SJCRH30 (cell line): ENCODE measurements around a stretch of chr1.

GRCh38 chr1:231636081-231636552 is 9.5 kb downstream of the DISC1 start:
- RAMPAGE, long total RNA = no peak

GRCh38 chr1:232378652-232379401 is 251.1 kb downstream of the SIPA1L2 start:
- RAMPAGE, long total RNA = no peak

- RAMPAGE, long total RNA = no peak
These were observed 156.7 kb downstream of the SIPA1L2 start for GRCh38 chr1:232473259-232473550.

- RAMPAGE, long total RNA = no peak
These were observed 39.6 kb downstream of the SIPA1L2 start for GRCh38 chr1:232590427-232590734.

DNA sequence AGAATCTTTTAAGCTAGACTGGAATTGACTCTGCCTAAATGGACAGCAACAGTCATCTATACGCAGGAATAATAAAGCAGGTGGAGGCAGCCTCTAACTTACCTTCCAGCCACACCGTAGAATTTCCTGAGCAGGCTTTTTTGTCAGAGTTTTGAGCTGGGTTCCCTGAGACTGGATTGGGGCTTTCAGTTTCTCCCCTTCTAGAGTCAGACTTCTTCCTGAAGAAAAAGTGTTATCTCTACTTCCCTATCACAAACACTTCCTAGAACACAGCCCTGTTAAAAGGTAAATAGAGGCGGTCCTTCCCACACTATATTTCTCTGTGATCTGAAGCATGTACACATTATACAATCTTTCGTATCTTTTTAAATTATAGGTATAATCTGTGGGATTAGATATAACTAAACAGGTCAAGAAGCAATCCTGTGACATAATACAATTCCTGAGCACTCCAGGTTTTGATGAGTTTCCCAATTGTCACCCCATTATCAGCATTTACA is 1.3 kb upstream of the SIPA1L2 start:
- RAMPAGE, long total RNA = no peak

DNA sequence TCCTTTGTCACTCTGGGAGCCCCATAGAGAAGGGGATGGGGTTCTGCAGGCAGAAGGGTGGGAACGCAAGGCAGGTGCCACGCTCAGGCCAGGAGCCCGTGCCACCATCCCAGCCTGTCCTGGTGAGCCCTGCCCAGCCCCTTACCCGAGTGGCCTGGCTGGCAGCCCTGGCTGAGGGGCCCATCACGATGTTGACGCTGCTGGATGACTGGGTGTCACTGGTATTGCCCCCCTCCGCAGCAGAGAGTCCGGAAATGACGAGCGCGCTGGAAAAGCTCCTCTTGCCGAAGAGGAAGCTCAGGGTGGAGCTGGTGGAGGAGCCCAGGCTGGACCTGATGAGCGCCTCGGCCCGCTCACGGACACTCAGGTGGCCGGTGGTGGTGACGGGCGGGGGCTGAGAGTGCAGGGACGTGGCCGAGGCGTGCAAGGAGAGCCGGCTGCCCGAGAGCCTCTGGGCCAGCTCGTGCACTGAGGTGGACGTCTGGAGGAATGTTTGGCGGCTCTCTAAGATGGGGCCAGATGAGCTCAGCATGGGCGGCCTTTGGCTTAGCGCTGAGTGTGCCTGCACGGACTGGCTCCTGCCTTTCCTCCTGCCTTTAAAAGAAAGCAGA is 35.6 kb downstream of the NTPCR start:
- RAMPAGE, long total RNA = no peak

GRCh38 chr1:233369482-233370104 is 42.1 kb downstream of the MAP3K21 start:
- RAMPAGE, long total RNA = no peak

DNA sequence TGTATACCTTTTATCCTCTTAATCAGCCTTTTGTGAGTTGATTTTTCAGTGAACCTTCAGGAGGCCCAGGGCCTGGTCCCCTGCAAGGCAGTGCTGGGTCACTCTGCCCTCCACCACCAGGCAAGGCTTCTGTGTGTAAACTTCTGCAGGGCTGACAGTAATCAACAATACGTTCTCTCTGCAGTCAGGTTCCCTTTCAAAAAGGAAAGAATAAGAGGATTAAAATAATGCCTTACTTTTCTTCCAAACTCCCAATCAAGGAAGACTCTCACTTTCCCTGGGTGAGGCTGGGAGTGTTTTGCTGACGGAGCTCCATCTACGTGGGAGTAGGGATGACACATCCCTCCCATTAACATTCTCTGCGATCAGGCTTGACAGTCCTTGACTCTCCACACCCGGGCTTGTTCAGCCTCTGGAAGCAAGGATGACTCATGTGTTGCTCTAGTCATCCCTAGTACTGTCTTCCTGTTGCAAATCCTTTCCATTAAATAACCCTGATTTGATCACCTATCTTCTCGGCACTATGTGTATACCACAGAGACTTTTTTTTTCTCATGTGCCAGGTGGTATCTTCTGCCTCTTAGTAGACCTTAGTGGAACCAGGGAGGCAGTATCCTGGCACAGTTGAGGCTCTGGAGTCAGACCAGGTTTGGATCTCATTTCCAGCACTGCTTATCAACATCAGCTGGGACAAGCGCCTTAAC is 70.3 kb upstream of the KCNK1 start:
- RAMPAGE, long total RNA = no peak

- RAMPAGE, long total RNA = no peak
These were observed 30.5 kb downstream of the KCNK1 start for GRCh38 chr1:233644257-233644868.

GRCh38 chr1:233654599-233655068 is 40.7 kb downstream of the KCNK1 start:
- RAMPAGE, long total RNA = no peak

- RAMPAGE, long total RNA = no peak
These were observed 80.2 kb downstream of the KCNK1 start for GRCh38 chr1:233693959-233694645.

- RAMPAGE, long total RNA = no peak
These were observed 631 bp downstream of the COA6 start for GRCh38 chr1:234373817-234374356.

DNA sequence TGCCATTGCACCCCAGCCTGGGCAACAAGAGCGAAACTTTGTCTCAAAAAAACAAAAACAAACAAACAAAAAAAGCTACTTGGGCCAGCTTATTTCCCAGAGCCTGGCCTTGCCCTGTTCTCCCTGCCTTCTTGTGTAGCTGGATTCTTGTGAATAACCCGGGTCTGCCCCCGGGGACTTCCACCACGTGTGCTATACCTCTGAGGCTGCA is 30.4 kb upstream of the TARBP1 start:
- RAMPAGE, long total RNA = no peak

GRCh38 chr1:234585276-234586349 is 24.4 kb downstream of the IRF2BP2 start:
- RAMPAGE, long total RNA = no peak

- RAMPAGE, long total RNA = no peak
These were observed 23.5 kb downstream of the IRF2BP2 start for GRCh38 chr1:234586356-234586953.

DNA sequence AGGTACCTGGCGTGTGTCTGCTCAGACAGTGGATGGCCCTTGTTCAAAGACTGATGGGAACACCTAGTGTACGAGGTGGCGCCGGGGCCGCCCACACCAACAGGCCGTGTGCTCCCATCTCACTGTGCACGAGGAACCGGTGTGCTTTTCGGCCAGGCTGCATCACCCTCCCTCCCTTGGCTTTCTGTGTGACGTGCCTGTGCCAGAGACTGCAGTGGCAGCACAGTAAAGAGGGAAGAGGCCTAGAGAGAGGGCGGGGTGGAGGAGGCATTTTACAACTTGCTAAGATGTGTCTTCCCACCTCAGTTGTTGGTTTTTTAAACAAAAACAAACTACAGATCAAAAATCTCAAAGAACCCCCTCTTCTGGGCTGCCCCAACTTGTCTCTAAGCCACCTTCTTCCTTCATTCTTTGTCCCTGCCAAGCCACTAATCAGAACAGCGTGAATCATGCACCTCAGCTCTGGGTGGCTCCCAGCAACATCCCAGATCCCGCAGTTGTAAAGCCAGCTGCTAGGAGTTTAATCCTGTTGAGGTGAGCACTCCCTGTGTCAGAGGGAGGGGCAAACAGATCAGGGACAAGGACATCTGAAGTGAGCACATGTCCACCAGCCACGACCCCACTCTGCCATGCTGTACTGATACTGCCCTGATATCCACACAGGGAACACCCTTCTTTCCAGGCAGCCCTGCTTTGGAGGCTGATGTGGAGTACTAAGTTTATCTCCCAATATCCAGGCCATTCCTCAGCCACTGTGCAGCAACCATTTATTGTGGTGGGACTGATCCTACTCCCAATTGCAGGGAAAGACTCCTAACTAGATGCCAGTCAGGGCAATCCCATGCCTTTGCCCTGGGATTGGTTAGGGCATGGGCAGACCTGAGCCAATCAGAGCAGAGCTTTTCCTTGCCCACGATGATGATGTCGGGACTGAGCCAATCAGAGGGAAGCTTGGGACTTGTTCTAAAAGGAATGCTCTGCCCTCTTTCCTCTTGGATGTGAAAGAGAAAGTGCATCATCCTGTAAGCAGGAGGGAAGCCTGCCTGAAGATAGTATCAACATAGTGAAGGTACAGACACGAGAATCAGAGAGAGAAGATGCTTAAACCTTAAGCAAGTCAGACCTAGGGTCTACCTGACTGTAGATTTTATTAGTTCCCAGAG is 20.5 kb downstream of the IRF2BP2 start:
- RAMPAGE, long total RNA = no peak

- RAMPAGE, long total RNA = no peak
These were observed 6.6 kb downstream of the IRF2BP2 start for GRCh38 chr1:234603399-234603752.

DNA sequence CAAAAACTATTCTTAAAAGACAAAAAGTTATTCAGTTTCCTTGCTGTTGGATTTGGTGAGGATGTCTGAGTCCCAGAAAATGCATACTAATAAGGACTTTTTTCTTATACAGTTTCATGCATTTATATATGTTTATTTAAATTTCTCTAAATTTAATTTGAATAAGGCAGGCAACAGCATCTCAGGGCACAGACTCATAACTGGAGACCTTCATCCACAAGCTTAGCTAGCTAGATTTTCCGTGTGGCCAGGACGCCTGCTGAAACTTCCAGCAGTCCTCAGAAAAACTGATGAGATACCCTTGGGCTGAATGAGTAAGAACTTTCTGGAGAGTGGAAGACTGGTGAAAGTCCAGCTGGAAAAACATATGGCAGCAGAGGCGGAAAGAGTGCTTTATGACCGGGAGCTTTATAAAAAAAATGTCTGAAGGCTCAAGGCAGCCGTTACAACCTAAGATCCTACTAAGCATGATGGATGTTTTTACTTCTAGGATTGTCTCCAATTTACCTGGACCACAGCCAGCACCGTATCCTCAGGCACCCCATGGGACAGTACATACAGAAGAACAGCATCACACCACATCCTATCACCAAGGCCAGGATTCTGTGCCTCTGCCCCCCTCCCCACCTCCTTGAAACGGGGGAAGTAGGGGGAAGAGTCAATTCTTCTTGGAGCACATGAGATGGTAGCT is 11.6 kb upstream of the IRF2BP2 start:
- RAMPAGE, long total RNA = no peak

- RAMPAGE, long total RNA = no peak
These were observed 14.2 kb upstream of the IRF2BP2 start for GRCh38 chr1:234624255-234624601.

DNA sequence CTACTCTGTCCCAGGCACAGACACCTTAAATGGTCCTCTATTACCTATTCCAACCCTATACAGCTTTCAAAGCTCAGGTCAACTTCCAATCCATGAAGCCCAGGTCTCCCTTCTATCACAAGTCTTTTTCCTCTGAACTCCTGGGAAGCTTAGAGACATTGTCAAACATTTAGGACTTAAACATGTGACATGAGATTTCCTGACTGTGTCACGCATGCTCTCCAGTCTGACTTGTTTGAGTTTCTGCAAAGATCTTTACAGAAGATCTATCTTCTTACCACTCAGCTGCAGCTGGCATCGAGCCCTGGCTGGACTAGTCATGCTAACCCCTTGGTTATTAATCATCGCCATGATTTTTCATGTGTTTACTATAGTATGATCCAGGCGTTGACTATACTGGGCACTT is 18.0 kb upstream of the IRF2BP2 start:
- RAMPAGE, long total RNA = no peak